Monocyte (primary cell): ENCODE data around the gene DSG4.

DNA sequence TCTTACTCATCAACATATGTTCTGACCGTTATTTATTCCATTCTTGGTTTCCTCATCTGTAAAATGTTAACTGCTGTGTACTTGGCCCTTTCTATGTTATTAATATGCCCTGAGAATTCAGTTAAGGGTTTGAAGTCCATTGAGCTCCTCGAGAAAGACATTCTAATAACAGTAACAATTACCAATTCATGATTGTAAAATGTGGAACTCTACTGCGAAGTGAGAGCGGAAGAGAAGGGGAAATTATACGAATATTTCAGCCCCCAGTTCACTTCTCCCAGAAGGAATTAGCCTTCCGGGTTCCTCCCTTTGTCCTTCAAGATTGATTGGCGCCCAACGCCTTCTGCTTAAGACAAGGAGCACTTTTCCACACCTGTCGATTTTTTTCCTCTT, 1.8 kb downstream of the DSC2 start:
- PRO-cap, 2 experiments, result no peak in any of the 2 experiments

DNA sequence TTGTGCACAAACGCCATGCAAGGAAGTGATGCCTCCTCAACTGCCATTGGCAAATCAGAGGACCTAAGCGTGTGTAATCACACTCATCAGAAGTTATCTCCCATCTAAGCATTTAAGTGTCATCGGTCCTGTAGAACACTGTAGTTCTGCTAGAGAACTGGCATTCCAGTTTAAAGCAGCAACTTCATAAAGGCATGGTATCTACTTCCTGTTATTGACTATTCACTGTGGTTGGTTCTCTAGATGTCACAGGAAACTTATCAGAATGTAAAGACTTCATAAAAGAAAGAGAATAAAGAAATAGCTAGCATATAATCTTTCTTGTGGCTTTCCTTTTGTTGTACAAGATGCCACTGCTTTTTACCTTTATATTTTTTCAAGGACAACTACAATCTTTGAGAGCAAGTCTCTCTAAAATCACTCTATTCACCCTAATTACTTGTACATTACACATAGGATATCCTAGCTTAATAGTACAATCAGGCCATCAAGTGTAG, 492 bp upstream of the DSC1 start:
- PRO-cap, 2 experiments, result no peak in any of the 2 experiments

GRCh38 chr18:31206013-31206415, 43.4 kb upstream of the DSC1 start:
- PRO-cap, 2 experiments, result no peak in any of the 2 experiments

DNA sequence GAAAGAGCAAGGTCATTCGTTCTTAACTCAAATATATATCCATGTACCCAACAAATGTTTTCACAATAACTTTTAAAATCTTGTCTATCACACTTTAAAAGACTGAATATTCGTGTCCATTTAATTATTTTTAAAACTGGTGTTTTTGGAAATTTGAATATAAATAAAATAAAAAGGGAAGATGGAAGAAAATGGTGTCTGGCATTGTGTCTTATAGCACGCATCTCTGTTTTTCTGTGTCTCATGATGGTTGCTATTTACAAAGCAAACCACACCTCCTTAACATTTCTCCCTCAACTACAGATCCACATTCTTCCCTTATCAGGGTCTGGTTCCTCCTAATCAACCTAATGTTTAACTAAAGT, 55.9 kb upstream of the DSG1 start:
- PRO-cap, 2 experiments, result no peak in any of the 2 experiments

DNA sequence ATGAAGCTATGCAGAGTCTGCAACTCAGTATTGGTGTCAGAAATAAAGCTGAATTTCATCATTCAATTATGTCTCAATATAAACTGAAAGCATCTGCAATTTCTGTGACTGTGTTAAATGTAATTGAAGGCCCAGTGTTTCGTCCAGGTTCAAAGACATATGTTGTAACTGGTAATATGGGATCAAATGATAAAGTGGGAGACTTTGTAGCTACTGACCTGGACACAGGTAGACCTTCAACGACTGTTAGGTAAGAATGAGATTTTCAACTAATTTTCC, 18.3 kb downstream of the DSG1 start:
- PRO-cap, 2 experiments, result no peak in any of the 2 experiments

DNA sequence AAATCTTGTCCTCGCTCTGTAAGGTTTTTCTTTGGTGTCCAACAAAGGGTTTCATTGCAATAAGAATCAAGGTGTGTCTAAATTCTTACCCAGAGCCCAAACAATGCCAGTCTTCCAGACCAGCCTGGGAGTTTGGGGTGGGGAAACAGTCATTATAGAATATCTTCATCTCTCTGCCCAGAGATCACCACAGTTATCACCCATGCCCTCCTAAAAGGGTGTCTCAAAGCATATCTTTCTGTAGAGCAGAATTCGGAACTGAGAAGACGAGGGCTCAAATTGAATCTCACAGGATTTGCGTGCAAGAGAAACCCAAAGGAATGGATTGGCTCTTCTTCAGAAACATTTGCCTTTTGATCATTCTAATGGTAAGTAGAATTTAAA, at the start of gene DSG4:
DSG4 (plus strand) TSS at position 186 of the 384 bp plus-strand sequence.
- PRO-cap, 2 experiments, result no peak in any of the 2 experiments

- PRO-cap, 2 experiments, result no peak in any of the 2 experiments
These were observed 20.7 kb downstream of the DSG4 start for GRCh38 chr18:31397140-31397731.

DNA sequence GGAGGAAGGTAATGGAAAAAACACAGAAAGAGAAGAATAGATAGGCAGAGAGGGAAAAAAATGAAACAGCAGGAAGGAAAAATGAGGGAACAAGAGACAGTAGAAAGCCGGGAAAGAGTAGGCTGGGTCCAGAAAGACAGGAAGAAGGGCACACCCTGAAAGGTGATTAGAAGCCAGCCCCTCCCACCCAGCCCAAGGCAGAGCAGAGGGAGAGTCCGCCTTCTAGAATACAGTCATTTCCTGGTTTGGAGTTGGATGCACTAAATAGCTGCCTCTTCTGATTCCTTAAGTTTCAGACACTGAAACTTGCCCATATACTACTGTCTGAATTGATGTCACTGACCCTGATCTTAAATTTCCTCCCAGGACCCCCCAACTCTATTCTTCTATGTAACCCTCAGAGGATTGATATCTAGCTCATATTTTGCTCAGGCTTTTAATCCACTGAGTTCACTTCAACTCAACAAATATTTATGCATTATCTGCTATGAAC, 17.9 kb upstream of the DSG3 start:
- PRO-cap, 2 experiments, result no peak in any of the 2 experiments

GRCh38 chr18:31498909-31499252, 904 bp downstream of the DSG2 start:
- PRO-cap, 2 experiments, result no peak in any of the 2 experiments

- PRO-cap, 2 experiments, result no peak in any of the 2 experiments
These were observed 41.7 kb downstream of the DSG2 start for GRCh38 chr18:31539706-31540022.

GRCh38 chr18:31622613-31623071, 31.0 kb downstream of the TTR start:
- PRO-cap, 2 experiments, result no peak in any of the 2 experiments

DNA sequence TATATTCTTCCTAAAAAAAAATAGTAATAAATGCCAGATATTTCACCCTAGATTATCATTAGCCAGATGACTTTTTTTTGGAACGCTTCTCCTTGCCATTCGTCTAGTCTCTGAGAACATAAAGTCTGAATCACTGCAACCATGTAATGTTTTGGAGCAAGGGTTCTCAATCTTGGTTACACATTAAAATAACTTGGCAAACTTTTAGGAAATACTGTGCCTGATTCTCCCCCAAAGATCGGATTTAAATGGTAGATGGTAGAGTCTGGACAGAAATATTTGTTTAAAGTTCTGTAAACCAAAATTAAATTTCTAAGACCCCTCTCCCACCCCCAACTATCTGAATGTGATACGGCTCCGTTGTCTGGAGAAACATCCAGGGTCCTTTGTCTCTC, 21.0 kb downstream of the SLC25A52 start:
- PRO-cap, 2 experiments, result no peak in any of the 2 experiments

DNA sequence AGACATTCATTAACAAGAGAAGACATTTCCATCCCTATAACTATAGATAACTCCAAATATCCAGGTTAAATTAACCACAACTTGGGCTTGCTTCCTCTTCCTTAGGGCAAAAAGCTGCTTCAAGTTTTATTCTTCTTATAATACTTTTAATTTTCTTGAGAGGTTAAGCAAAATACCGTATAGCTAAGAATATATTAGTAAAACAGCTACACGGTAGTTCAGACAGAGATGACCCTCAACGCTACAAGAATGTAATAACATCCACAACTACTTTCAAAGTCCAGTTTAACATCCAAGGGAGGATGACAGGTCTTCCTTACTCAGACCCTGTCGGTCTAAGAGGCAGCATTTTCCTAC, 1.0 kb downstream of the TRAPPC8 start:
- PRO-cap, 2 experiments, result no peak in any of the 2 experiments

- PRO-cap, 2 experiments, result no peak in any of the 2 experiments
These were observed 119.0 kb downstream of the MEP1B start for GRCh38 chr18:32308752-32309283.

DNA sequence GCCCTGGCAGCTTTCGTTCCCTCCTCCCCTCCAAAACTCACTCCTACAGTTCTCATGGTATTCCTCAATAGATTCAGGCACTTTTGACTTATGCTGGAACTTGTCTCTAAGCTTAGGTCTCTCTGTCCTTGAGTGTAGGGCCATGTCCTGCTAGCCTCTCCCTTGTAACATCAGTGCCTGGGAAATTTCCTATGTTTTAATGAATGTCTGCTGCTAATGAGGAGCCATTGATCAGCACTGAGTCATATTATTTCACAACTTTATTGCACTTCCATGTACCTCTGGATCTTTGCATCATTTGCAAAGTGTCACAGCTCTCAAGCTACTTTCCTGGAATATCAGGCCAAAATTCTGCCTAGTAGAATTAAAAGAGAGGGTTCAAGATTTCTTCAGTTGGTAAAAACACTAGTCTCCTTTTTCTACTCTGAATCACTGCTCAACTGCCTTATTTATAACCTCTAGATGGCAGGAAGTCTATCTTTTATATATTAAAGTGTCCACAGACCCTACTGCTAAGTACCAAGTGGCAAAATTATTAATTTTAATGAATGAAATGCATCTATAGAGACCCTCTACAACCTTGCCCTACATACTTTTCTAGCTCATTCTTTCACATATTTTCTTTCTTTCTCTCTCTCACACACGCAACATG, 102.4 kb downstream of the GAREM1 start:
- PRO-cap, 2 experiments, result no peak in any of the 2 experiments

DNA sequence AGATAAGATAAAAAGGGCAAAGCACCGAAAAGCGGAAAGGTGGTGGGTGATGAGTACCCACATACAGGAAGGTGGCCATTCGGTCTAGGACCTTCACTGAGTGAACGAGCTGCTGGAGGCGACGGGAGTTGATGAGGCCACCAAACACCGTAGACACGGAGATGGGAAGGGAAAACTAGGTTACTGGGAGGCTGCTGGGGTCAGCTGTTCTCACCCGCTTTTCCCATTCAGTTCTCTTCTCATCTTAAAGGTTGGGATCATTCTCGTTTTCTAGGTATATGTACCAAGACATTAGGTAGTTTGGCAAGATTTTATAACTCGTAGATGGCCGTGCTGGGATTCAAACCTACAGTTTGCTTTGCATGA, 754 bp upstream of the GAREM1 start:
- PRO-cap, 2 experiments, result no peak in any of the 2 experiments

GRCh38 chr18:32730482-32731214, 42.2 kb downstream of the KLHL14 start:
- PRO-cap, 2 experiments, result no peak in any of the 2 experiments

GRCh38 chr18:32906963-32907467, 134.2 kb upstream of the KLHL14 start:
- PRO-cap, 2 experiments, result no peak in any of the 2 experiments

GRCh38 chr18:34493523-34494386, 216.3 kb upstream of the DTNA start:
- PRO-cap, 2 experiments, result peak in 2 of 2 experiments; most common plus-strand start chr18:34493784 (in 1); most common minus-strand start chr18:34493792 (in 2)

DNA sequence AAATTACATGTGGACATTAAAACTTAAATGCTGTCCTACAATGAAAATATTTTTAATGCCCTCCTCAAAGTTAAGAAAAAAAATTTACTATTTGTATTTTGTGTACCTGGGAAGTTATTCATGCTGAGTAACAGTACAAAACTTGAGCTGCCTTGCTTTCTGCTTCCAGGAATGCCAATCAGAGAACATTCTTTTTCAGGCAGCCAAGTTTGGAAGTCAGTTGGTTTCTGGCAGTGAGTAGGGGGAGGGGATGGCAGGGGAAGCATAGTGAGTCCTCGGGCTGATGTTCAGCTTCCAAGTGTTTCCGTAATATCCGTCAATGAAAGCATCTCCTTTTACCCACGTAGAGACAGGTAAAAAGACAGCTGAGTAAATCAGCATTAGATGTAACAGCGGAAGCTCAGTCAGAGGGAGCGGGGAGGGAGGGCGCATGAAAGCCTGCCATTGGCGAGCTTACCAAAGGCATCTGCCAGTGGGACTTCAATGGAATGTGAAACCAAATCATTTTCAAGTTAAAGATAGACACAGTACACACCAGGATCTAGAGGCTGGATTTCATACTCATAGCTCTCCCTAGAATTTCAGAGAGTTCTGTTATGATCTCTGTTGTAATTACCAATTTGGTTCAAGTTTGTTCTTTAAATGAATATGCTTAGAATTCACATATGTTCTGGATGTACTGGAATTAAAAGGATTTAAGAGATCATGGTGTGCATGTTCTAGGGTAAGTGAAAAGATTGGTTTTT, 117.1 kb upstream of the DTNA start:
- PRO-cap, 2 experiments, result no peak in any of the 2 experiments